ENCODE data around the gene OTP.

DNA sequence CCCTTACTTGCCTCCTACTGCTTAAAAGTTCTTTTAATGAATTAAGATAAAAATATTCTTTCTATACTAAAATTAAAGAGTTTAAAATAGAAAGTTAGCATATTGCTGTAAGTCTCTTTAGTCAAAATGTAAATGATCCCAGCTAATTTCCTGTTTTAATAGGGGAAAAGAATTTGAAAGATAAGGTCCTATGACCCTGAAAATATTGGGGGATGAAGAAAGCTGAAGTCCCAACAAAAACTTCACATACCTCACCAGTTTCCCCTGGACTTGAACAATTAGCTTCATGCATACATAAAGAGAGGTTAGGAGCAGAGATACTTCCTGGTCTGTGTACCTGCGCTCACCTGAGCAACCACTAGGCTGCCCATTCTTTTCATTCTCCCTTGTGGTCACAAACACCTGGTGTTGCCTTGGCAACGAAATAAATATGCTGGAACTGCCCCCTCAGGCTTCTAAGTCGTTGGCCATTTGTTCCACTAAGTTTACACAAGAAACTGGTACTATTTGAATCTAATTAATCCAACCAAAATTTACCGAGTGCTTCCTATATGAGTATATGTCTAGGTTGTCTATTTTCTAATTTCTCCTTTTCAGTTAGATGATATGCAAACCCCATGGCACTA is 18.2 kb downstream of the OTP start:
- RRBS: no CpG with 5 or more reads among the region's 4 CpGs
CAGE:
- cytosol, long polyA plus RNA: no peak
- long polyA plus RNA: no peak
- nucleus, long polyA plus RNA: no peak

GRCh38 chr5:77638642-77639133 is at the start of gene OTP:
Gene OTP (minus strand): TSS chr5:77638713.
- RRBS: 6% methylated on average over 14 of the region's 31 CpGs
CAGE:
- cytosol, long polyA plus RNA: no peak
- long polyA plus RNA: no peak
- nucleus, long polyA plus RNA: no peak

- RRBS: no CpG with 5 or more reads among the region's 3 CpGs
CAGE:
- cytosol, long polyA plus RNA: no peak
- long polyA plus RNA: no peak
- nucleus, long polyA plus RNA: no peak
Observed at GRCh38 chr5:77763527-77763846, 12.7 kb downstream of the TBCA start.

- RRBS: 1% methylated on average over 21 of the region's 58 CpGs
CAGE:
- cytosol, long polyA plus RNA: no peak
- long polyA plus RNA: no peak
- nucleus, long polyA plus RNA: no peak
Observed at GRCh38 chr5:77775045-77776178, 727 bp downstream of the TBCA start.

DNA sequence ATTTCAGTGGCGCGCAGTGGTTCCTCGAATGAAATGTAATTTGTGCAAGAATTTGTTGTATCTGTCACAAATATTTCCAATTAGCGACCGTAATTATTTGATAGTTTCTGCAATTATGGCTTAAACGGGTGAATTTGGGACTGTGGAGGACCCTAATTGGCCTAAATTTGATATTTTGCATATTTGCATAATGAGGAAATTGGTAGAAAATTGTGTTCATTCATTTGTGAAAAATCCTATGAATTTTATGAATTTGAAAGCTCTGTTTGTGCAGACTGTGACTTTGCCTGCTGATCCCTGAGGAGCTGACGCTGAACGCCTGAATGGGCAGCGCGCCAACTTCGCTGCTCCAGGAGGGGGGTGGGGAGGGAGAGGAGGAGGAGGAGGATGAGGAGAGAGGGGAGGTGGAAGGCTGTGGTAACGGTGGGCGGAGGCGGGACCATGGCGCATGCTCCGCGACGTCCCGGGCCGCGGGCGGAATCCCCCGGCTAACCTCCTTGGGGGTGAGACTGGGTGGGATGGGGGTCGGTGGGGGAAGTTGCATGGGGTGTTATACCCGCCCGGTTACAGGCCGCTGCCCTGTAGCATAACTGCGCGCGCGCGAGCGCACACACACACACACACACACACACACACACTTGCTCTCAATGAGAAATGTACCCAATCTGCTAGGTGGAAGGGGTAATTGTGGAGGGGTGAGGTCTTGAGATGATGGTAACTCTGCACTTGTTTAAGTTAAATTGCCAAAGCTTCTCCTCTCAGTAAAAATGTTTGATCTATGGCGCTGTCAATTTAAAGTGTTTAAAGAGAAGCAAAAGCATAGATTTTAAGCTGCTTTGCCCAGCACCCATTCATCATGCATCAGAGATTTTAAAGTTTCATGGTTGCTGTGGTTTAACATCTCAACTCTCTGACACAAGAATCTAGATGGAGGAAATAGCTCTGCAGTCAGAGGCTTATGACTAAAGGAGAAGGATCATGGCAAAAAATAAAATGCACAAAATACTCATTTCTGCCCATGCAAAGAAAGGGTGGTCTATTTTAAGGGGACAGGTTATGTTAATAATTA is 76.5 kb upstream of the TBCA start:
- RRBS: 5% methylated on average over 3 of the region's 34 CpGs
CAGE:
- cytosol, long polyA plus RNA: no peak
- long polyA plus RNA: no peak
- nucleus, long polyA plus RNA: no peak

- RRBS: no CpG with 5 or more reads among the region's 4 CpGs
CAGE:
- cytosol, long polyA plus RNA: no peak
- long polyA plus RNA: no peak
- nucleus, long polyA plus RNA: no peak
Observed at GRCh38 chr5:78113544-78114156, 180.8 kb downstream of the AP3B1 start.

DNA sequence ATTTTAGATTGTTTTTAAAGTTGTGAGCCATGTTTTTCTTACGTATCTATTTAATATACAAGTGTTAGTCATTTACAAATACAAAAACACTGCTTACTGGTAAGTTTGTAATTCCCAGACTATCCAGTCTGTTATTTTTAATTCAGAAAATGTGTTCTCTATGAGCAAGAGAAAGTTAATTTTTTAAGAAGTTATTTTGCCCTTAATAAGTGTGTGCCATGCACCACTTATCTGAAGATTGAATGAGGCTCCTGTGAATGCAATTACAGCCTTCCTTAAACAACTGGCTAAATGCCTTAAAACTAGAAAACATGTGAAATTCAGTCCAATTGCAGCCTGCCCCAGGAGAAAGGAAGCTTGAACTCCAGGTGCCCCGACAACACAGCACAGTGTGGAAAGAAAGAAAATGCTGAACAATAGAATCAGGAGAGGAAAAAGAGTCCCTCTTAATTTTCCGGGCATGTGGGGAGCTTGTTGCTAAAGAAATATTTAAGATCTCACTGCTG is 8.9 kb downstream of the LHFPL2 start:
- RRBS: no CpG with 5 or more reads among the region's 3 CpGs
CAGE:
- cytosol, long polyA plus RNA: no peak
- long polyA plus RNA: no peak
- nucleus, long polyA plus RNA: no peak

DNA sequence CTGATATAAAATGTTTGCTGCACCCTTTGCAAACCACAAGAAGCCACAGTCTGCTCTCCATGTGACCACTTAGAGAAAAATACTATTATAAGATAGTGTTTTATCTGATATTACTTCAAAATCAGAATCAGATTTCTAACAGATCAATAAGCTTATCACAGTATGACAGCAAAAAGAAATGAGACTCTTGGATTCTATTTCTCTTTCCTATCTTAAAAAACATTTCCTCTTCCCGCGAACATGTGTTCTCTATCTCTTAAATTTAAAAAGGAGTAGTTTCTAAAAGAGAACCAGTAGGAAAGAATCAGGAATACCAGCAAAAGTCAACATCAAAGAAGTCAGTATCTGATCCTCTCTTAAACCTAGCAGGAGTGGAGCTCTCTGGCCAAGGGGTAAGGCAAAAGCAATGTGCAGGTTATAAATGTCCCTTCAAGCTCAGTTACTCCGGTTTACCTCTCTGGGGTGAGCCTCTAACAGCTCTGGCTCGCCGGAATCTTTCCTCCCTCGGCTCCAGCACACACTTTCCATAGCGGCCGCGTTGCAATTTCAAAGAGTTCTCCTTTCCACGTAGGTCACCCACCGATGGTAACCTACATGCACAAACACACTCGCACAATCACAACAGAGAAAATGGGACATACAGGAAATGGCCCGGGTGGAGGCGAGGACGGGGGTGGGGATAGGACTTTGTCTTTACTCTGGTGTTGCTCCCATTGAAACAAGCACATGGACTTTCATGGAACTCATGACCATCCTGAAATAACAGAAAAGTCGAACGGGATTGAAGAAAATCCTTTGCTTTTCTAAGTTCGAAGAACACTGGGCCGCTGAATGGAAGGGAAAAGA is 1.4 kb downstream of the LHFPL2 start:
- RRBS: 10% methylated on average over 2 of the region's 19 CpGs
CAGE:
- cytosol, long polyA plus RNA: no peak
- long polyA plus RNA: no peak
- nucleus, long polyA plus RNA: no peak

GRCh38 chr5:79030554-79030867 is 39.0 kb downstream of the DMGDH start:
- RRBS: no CpG with 5 or more reads among the region's 2 CpGs
CAGE:
- cytosol, long polyA plus RNA: no peak
- long polyA plus RNA: no peak
- nucleus, long polyA plus RNA: no peak

- RRBS: no CpG with 5 or more reads among the region's 7 CpGs
CAGE:
- cytosol, long polyA plus RNA: no peak
- long polyA plus RNA: no peak
- nucleus, long polyA plus RNA: no peak
Observed at GRCh38 chr5:79047241-79047885, 22.1 kb downstream of the DMGDH start.

DNA sequence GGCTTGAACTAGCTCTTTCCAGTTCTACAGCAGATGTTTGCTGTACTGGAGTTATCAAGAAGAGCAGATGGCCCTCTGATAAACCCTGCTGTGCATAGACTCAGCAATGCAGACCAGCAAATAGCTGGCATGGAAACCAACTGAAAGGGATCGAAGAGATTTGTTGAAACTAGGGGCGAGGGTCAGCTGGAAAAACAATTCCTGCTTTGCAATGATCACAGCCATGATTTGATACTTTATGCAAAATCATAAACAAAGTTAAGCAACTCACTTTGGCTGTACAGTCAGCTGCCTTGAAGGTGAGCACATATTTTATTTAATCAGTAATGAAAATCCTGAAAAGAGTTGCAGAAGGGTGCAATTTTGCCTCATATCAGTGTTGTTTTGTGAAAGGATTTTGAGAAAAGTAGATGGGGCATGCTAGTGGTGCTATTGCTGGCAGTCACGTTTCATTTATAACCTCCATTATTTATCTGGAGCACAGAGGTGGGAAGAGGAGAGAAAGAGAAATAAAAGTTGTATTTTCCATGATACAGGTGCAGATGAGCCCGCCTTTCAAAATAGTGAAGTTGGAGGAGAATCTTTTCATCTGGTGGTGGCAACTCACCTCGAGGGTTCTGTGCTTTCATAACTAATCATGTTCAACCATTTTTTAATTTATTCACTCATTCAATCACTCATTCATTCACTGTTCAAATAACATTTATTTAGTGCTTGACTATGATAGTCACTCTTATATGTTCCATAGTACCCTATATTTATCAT is 17.6 kb upstream of the BHMT start:
- RRBS: no CpG with 5 or more reads among the region's 5 CpGs
CAGE:
- cytosol, long polyA plus RNA: no peak
- long polyA plus RNA: no peak
- nucleus, long polyA plus RNA: no peak

DNA sequence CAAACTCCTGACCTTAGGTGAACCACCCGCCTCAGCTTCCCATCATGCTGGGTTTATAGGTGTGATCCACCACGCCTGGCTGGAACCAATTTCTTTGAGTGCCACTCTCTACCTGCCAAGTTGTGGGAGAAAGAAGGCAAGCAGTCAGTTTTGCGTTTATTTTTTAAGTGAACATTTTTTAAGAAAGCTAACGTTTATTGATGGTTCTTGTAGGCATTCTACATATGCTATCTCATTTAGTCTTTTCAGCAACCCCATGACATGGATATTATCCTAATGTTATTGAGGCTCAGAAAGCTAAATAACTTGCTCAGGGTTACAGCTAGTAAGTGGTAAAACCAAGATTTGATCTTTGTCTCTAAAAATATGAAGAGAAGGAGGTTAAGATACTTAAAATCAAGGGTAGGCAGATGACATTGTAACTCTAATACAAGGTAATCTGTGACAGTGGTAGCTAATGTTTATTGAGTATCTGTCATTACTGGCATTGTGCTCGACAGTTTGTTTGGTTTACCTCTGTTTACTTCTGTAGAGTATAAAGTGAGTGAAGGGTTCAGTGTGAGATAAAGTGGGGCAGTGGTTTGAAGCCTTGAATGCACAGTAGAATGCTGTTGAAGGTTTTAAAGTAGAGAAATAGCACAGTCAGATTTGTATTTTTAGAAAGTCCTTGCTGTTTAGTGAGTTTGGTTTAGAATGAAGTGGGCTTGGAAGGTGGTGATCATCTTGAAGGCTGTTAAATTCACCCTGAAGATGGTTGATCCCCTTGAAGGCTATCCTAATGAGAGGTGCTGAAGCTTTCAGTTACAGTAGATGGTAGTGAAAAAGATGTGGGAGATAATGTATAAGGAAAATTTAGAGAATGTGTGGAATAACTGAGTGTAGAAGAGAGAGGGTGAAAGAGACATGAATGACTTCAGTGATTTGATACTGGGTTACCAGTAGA is 15.7 kb downstream of the TENT2 start:
- RRBS: no CpG with 5 or more reads among the region's 5 CpGs
CAGE:
- cytosol, long polyA plus RNA: no peak
- long polyA plus RNA: no peak
- nucleus, long polyA plus RNA: no peak

- RRBS: no CpG with 5 or more reads among the region's 10 CpGs
CAGE:
- cytosol, long polyA plus RNA: no peak
- long polyA plus RNA: no peak
- nucleus, long polyA plus RNA: no peak
Observed at GRCh38 chr5:79663272-79663981, 26.2 kb upstream of the CMYA5 start.

DNA sequence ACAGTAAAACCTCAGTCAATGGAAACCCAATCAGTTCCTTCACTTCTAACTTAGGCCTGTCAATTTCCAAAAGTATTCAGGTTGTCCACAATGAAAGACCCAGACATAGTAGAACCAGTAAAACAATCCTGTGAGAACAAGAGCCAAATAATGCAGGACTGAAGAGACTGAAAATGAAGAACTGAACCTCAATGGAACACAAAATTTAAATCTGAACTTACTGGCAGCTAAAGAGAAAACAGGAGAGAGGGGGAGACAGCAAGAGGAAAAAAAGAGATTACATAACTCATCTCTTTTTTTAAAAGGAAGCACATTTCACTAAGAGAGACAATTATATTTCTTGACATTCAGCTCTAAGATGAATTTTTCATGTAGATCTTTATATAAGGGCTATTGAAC is 85.7 kb downstream of the CMYA5 start:
CAGE:
- cytosol, long polyA plus RNA: no peak
- long polyA plus RNA: no peak
- nucleus, long polyA plus RNA: no peak

GRCh38 chr5:79859672-79860025 is 131.4 kb downstream of the MTX3 start:
- RRBS: no CpG with 5 or more reads among the region's 3 CpGs
CAGE:
- cytosol, long polyA plus RNA: no peak
- long polyA plus RNA: no peak
- nucleus, long polyA plus RNA: no peak

GRCh38 chr5:80140896-80141680 is 105.9 kb downstream of the THBS4 start:
- RRBS: 31% methylated on average over 5 of the region's 14 CpGs
CAGE:
- cytosol, long polyA plus RNA: no peak
- long polyA plus RNA: no peak
- nucleus, long polyA plus RNA: no peak

- RRBS: 2% methylated on average over 17 of the region's 49 CpGs
CAGE:
- cytosol, long polyA plus RNA: no peak
- long polyA plus RNA: no peak
- nucleus, long polyA plus RNA: no peak
Observed at GRCh38 chr5:80255442-80255929, 362 bp downstream of the SERINC5 start.

- RRBS: no CpG with 5 or more reads among the region's 4 CpGs
CAGE:
- cytosol, long polyA plus RNA: no peak
- long polyA plus RNA: no peak
- nucleus, long polyA plus RNA: no peak
Observed at GRCh38 chr5:80409403-80409868, 1.6 kb downstream of the ZFYVE16 start.

DNA sequence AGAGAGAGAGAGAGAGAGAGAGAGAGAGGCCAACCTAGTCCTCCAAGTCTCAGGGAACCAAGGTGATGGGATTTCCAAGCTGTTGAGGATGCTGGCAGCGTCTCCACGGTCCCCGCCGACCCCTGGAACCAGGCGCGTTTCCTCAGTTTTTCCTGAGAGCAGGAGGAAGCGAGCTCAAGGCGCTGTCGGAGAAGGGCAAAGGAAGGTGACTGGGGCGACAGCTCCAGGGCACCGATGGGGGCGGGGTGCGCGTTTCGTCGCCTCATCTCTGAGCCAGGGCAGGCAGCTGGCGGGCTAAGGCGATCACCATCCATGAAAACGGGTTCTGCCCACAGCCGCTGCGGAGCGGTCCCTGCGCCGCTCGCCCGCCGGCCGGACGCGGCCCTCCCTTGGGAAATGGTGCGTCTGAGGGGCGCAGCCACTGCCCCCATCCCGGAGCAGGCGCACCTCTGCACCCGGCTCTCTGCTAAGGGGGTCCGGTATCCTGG is 1.1 kb downstream of the ANKRD34B start:
- RRBS: 4% methylated on average over 7 of the region's 36 CpGs
CAGE:
- cytosol, long polyA plus RNA: no peak
- long polyA plus RNA: no peak
- nucleus, long polyA plus RNA: no peak

GRCh38 chr5:80641007-80641347 is 13.5 kb upstream of the MSH3 start:
- RRBS: no CpG with 5 or more reads among the region's 3 CpGs
CAGE:
- cytosol, long polyA plus RNA: no peak
- long polyA plus RNA: no peak
- nucleus, long polyA plus RNA: no peak

Data from IMR-90 (cell line).